BJ (cell line): ENCODE measurements around the genes GTF2I, HIP1, CCL26 and CCL24.

DNA sequence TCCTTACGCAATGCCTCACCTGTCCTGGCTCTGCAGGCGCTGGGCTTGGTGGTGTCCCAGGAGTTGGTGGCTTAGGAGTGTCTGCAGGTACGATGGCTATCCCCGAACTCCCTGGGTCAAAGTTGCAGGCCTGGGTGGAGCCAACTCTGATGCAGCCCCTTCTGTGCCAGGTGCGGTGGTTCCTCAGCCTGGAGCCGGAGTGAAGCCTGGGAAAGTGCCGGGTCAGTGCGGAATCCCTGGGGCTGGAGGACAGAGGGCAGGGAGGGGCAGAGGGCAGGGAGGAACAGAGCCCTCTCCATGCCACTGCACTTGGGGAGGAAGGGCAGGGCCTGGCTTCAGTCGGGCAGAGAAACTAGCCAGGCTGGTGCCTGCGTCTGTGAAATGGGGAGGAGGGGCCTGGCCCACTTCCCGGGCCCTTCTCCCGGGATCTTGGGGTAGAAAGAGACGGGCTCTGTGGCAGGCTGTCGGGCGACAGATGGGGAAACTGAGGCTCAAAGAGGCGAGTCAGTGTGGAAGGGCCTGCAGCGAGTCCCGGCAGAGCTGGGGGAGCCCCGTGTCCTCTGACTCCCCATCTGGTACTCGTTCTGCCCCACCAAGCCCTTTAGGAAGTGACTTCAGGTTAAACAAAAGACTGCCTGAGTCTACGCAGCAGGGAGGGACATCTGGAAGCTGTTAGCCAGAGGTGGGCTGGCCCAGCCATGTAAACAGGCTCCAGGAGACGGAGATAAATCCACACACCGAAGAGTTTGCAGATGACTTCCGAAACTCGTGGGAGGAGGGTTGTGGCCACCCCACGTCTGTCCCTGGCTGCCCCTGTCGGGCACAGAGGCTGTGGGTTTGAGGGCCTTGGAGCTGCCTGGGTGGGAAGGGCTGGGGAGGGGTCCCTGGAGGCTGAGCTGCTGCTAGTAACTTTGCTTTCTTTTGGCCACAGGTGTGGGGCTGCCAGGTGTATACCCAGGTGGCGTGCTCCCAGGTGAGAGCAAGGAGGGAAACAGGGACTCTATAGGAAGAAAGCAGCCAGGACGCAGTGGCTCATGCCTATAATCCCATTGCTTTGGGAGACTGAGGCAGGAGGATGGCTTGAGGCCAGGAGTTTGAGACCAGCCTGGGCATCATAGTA lies 15.3 kb downstream of the ELN start:
- CAGE, long polyA plus RNA = no peak
- RRBS = 26% methylated on average over 5 of the region's 29 CpGs

DNA sequence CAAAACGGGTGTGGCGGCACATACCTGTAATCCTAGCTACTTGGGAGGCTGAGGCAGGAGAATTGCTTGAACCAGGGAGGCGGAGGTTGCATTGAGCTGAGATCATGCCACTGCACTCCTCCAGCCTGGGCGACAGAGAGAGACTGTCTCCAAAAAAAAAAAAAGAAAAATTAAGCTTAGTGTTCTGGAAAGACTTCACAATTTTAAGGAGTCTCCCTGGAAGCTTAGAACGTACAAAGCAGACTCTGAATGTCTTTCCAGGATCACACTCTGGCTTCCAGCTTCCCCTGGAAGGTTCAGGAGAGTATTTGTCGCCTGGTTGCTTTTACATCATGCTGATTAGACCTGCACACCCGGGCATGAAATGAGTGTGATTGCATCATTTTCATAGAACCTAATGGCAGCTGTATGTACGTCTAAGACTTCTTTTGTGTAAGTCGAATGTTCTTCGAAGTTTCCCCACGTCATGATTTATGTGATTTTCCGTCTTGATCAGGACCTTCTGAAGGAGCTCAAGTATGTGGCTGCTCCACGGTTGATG lies 4.3 kb downstream of the EIF4H start:
- CAGE, long polyA plus RNA = no peak
- RRBS = no CpG with 5 or more reads among the region's 13 CpGs

DNA sequence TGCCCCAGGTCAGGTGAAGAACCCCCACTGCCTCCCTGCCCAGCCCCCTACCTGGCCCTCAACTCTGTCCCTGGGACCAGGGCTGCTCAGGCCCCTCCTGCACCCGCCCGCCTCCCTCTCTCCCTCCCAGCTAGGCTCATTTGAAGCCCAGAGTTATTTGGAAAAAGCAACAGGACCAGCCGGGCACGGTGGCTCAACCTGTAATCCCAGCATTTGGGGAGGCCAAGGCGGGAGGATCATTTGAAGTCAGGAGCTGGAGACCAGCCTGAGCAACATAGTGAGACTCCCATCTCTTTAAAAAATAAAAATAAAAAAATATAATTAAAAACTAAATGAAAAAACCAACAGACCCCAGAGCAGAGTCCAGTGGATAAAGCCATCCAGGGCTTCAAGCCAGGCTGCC lies 685 bp downstream of the LAT2 start:
- CAGE, long polyA plus RNA = no peak
- RRBS = no CpG with 5 or more reads among the region's 5 CpGs

DNA sequence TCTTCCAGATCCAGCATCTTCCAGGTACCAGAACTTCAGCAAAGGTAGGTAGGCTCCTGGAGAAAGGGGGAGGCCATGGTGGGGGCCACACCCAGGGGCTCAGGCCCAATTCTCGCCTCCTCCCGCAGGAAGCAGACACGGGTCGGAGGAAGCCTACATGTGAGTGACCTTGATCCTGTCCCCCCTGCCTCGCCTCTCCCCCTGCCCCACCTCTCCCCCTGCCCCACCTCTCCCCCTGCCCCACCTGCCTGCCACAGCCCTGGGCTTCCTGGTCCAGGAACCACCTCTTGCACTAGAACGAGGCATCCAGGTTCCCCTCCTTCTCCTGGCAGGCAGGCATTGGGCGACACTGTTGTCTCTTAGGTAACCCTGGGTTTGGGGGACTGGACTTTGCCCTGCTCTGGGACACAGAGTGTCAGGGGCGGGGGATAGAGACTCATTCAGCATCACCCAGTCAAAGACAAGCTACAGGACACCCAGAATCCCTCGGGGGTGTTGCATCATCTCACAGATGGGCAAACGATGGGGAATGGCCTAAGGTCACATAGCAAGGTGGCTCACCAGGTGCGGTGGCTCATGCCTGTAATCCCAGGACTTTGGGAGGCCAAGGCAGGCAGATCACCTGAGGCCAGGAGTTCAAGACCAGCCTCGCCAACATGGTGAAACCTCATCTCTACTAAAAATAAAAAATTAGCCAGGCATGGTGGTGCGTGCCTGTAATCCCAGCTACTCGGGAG lies 10.9 kb downstream of the LAT2 start:
- CAGE, long polyA plus RNA = no peak
- RRBS = no CpG with 5 or more reads among the region's 14 CpGs

- CAGE, long polyA plus RNA = no peak
- RRBS = no CpG with 5 or more reads among the region's 15 CpGs
Observed at GRCh38 chr7:74371830-74372609, 81.7 kb upstream of the GTF2IRD1 start.

- CAGE, long polyA plus RNA = no peak
- RRBS = no CpG with 5 or more reads among the region's 11 CpGs
Observed at GRCh38 chr7:74435056-74435673, 18.5 kb upstream of the GTF2IRD1 start.

DNA sequence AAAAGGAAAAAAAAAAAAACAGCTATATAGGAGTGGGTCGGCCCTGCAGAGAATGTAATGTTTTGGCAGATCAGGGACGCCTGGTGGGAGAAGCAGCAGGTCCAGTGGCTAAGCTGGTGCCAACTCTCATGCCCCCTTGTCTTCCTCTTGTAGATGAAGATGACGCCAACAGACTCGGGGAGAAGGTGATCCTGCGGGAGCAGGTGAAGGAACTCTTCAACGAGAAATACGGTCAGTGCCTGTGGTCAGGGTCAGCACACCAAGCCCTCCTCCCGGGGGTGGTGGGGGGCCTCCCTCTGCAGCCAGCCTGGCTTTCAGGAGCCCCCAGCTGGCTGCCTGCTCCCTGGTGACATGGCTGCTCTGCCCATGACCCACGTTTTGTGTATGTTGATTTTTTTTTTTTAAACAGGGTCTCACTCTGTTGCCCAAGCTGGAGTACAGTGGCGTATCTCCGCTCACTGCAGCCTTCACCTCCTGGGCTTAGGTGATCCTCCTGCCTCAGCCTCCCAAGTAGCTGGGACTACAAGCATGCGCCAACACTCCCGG lies 67.7 kb upstream of the GTF2I start:
- CAGE, long polyA plus RNA = no peak
- RRBS = no CpG with 5 or more reads among the region's 13 CpGs

- CAGE, long polyA plus RNA = no peak
- RRBS = no CpG with 5 or more reads among the region's 5 CpGs
Observed at GRCh38 chr7:74625347-74626049, 32.0 kb upstream of the GTF2I start.

DNA sequence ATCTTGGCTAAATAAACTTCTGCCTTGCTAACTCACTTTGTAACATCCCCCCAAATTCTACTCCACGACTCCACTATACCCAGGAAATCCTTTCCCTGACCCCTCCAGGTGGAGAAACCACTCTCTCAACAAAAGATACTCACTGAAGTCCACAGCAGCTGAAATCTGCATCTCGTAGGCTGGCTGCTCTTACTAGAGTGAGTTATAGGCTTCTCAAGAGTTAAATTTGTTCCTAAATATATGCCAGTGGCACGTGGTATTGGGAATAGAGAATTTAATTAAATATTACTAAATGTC lies 1.6 kb upstream of the GTF2I start:
- CAGE, long polyA plus RNA = no peak
- RRBS = no CpG with 5 or more reads among the region's 3 CpGs

- CAGE, long polyA plus RNA = start-site peak on the plus strand at chr7:74657696-74657724, 88 and 50 reads in 2 replicates
- RRBS = under 1% methylated on average over 22 of the region's 73 CpGs
Observed at GRCh38 chr7:74657618-74658262, at the start of gene GTF2I. TSS of gene GTF2I (plus strand) at chr7:74657718.

- CAGE, long polyA plus RNA = no peak
- RRBS = no CpG with 5 or more reads among the region's 44 CpGs
Observed at GRCh38 chr7:75415658-75416635, 20.5 kb downstream of the TRIM73 start.

GRCh38 chr7:75421436-75422618 lies 26.4 kb downstream of the TRIM73 start:
- CAGE, long polyA plus RNA = no peak
- RRBS = no CpG with 5 or more reads among the region's 64 CpGs

GRCh38 chr7:75438349-75439018 lies 43.1 kb downstream of the TRIM73 start:
- CAGE, long polyA plus RNA = no peak
- RRBS = no CpG with 5 or more reads among the region's 8 CpGs

DNA sequence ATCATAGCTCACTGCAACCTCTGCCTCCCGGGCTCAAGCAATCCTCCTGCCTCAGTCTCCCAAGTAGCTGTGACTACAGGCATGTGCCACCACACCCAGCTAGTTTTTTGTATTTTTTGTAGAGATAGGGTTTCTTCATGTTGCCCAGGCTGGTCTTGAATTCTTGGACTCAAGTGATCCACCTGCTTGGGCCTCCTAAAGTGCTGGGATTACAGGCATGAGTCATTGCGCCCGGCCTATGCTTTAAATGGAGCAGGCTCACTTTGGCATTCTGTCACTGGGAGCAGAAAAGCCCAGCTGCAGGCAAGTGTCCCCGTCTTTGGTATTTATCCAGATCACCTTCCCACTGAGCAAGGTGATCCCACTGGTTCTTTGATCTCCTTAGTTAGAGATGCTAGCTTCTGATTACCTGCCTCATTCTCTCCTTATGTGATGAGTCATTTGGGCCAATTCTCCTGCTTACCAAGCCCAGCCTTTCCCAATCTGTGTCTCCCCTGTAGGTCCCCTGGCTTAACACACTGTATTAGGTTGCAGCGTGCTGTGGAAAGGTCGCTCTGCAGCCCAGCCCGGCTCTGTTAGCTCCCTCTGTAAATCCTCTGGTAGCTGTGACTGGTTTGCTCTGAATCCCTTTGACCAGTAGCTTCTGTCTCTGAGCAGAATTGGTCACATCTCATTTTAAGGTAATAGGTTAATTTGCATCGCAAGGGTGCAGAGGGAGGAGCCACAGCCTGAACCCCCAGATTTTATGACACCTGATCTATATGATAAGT lies 39.3 kb downstream of the SPDYE5 start:
- CAGE, long polyA plus RNA = no peak
- RRBS = no CpG with 5 or more reads among the region's 8 CpGs

- CAGE, long polyA plus RNA = no peak
- RRBS = no CpG with 5 or more reads among the region's 13 CpGs
Observed at GRCh38 chr7:75546676-75547285, 54.7 kb downstream of the SPDYE5 start.

- CAGE, long polyA plus RNA = no peak
- RRBS = 1% methylated on average over 22 of the region's 33 CpGs
Observed at GRCh38 chr7:75738807-75739083, at the start of gene HIP1. TSS of gene HIP1 (minus strand) at chr7:75738941.

DNA sequence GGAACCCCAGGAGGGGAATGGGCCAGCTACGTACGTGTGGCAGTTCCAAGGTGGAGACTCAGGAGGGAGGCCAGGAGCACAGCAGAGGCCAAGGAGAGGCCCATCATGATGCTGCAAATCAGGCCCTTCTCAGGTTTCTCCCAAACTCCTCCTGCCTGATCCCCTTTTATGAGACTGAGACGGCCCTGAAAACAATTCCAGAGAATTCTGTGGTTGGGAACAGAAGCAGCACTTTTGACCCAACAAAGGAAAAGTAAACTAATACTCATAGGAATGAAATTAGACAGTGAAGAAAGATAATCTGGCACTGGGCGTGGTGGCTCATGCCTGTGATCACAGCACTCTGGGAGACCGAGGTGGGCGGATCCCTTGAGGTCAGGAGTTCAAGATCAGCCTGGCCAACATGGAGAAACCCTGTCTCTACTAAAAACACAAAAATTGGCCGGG lies at the start of gene CCL26:
Gene CCL26, minus strand, starts transcription at position 142 of the 447 bp plus-strand sequence.
- CAGE, long polyA plus RNA = no peak
- RRBS = no CpG with 5 or more reads among the region's 7 CpGs

- CAGE, long polyA plus RNA = no peak
- RRBS = no CpG with 5 or more reads among the region's 7 CpGs
Observed at GRCh38 chr7:75813675-75813935, at the start of gene CCL24. TSS of gene CCL24 (minus strand) at chr7:75813806.

DNA sequence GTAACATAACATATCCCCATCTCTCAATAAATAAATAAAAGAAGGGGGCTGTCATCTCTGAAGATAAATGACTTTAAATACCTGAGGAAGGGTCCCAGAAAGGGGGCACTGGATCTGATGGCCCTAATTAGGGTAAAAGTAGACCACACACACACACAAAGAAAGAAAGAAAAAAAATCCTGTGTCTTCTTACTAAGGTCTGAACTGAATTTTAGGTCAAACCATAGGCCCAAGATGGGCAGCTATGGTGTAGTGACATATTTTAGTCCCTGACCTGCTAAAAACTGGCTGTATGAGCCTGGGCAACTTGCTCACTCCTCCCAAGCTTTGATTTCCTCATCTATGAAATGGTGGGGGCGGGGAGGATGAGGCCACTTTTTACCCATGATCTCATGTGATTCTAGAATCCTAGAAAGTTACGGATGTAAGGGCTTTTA lies 6.0 kb upstream of the CCL24 start:
- CAGE, long polyA plus RNA = no peak
- RRBS = no CpG with 5 or more reads among the region's 2 CpGs

DNA sequence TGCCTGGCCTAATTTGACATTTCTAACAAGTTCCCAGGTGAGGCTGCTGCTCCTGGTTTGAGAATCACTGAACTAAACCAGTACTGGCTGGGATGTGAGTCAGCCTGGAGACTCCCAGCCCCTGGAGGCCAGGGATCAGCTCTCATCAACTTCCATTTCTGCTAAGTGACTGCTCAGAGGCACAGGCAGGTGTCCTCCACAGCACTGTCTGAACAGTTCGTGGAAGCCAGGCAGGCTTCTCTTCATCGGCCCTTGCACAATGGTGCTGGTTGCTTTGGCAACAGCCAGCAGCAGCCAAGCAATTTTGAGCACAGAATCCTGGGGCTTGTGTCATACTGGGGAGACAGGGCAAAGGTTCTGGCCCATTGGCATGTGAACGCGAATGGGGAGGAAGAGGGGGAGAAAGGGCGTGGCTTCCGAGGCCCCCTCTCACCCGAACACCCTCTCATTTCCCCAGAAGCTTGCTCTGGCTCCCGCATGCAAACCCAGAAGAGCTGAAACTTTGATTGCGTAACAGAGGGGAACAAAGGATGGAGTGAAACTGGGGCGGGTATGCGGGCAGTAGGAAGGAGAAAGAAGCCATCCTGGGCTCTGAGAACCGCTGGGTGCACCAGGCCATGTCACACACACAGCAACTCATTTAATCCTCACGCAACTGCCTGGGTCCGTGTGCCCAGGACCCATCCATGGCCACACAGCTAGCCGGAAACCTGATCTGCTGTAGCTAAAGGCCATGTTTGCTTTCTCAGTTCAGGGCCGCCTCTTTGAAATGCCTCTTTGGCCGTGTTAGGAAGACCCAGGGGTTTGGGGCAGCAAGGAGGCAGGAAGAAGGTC lies 8.9 kb upstream of the POR start:
- CAGE, long polyA plus RNA = no peak
- RRBS = no CpG with 5 or more reads among the region's 17 CpGs